AG04450 (cell line): ENCODE measurements around the gene SLITRK1.

DNA sequence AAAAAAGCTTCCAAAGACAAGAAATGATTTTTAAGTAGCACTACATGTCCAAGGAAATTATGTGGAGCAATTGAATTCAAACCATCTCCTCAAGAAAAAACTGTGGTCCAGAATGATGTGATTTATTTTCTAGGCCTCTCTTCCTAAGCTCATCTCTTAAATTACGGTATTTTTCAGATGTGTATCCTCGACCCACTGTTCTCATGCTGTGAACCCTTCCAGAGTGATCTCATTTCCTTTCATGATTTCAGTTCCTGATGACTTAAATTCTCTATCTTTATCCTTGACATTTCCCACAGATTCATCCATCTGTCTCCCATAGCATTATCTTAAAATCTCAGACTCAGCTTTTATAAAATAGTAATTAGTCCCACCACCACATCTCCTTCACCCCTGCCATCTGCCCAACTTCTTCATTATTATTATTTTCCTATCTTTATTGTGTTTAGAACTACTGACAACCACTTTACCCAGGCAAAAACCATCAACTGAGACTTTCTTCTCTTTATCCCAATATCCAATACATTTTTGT is 117.7 kb upstream of the SPRY2 start:
- CAGE, long polyA plus RNA, result no peak
- RRBS, result no CpG with 5 or more reads among the region's 2 CpGs

- CAGE, long polyA plus RNA, result no peak
- RRBS, result no CpG with 5 or more reads among the region's 3 CpGs
Measured at GRCh38 chr13:80504521-80504817, 163.5 kb upstream of the SPRY2 start.

GRCh38 chr13:80823432-80823982 is 482.6 kb upstream of the SPRY2 start:
- CAGE, long polyA plus RNA, result no peak
- RRBS, result no CpG with 5 or more reads among the region's 2 CpGs

GRCh38 chr13:80969362-80969753 is 628.4 kb upstream of the SPRY2 start:
- CAGE, long polyA plus RNA, result no peak
- RRBS, result no CpG with 5 or more reads among the region's 4 CpGs

DNA sequence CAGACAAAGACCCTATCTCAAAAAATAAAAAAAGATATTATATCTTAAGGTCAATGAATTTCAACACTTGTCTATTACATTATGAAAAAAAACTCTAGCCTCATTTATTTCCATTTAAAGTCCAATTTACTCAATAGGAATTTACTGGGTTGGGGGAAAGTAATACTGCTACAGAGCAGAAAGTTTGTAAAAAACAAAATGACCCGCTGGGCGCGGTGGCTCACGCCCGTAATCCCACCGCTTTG is 745.8 kb downstream of the SLITRK1 start:
- CAGE, long polyA plus RNA, result no peak
- RRBS, result no CpG with 5 or more reads among the region's 6 CpGs

GRCh38 chr13:83881758-83882095 is 547 bp downstream of the SLITRK1 start:
- CAGE, long polyA plus RNA, result no peak
- RRBS, result no CpG with 5 or more reads among the region's 7 CpGs

DNA sequence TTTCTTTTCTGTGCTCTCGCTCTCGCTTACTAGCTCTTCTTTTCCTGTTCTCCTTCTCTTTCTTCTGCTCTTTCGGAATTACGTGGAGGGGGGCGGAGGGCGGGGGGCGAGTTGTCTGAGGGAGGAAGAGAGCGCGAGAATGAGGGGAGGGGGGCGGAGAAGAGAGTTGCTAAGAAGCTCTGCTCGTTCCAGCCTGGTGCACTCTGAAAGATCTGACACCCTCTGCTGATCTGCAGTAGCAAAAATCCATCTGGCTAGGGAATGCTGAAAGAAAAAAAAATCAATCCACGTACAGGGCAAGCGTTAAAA is at the start of gene SLITRK1:
Gene SLITRK1 (minus strand): TSS at position 217 of the 309 bp plus-strand sequence.
- CAGE, long polyA plus RNA, result no peak
- RRBS, result no CpG with 5 or more reads among the region's 13 CpGs

- CAGE, long polyA plus RNA, result no peak
- RRBS, result no CpG with 5 or more reads among the region's 6 CpGs
Measured at GRCh38 chr13:83941491-83942321, 59.4 kb upstream of the SLITRK1 start.

- CAGE, long polyA plus RNA, result no peak
- RRBS, result no CpG with 5 or more reads among the region's 2 CpGs
Measured at GRCh38 chr13:84653858-84654151, 771.5 kb upstream of the SLITRK1 start.

DNA sequence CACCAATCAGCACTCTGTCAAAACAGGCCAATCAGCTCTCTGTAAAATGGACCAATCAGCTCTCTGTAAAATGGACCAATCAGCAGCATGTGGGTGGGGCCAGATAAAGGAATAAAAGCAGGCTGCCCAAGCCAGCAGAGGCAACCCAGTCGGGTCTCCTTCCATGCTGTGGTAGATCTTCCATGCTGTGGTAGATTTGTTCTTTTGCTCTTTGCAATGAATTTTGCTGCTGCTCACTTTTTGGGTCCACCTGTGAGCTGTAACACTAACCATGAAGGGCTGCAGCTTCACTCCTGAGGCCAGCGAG is 593.7 kb downstream of the SLITRK6 start:
- CAGE, long polyA plus RNA, result no peak
- RRBS, result no CpG with 5 or more reads among the region's 2 CpGs

- CAGE, long polyA plus RNA, result no peak
- RRBS, result 10% methylated on average over 2 of the region's 35 CpGs
Measured at GRCh38 chr13:85363201-85364012, 435.8 kb downstream of the SLITRK6 start.

DNA sequence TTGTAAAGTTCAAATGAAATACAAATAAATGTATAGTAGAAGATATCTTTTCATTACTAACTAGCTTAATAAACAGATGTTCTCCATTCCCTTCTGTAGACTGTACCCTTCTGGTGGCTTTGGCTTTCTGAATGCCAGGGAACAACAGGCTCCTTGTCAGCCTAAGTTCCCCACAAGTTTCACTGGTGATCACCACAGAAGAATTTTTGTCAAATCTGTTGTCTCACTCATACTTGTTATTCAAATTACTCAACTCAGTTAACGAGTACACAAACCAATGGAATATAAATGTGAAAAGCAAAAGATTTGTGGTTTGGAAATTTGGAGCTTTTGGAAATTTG is 154.4 kb upstream of the SLITRK5 start:
- CAGE, long polyA plus RNA, result no peak
- RRBS, result no CpG with 5 or more reads among the region's 1 CpG

DNA sequence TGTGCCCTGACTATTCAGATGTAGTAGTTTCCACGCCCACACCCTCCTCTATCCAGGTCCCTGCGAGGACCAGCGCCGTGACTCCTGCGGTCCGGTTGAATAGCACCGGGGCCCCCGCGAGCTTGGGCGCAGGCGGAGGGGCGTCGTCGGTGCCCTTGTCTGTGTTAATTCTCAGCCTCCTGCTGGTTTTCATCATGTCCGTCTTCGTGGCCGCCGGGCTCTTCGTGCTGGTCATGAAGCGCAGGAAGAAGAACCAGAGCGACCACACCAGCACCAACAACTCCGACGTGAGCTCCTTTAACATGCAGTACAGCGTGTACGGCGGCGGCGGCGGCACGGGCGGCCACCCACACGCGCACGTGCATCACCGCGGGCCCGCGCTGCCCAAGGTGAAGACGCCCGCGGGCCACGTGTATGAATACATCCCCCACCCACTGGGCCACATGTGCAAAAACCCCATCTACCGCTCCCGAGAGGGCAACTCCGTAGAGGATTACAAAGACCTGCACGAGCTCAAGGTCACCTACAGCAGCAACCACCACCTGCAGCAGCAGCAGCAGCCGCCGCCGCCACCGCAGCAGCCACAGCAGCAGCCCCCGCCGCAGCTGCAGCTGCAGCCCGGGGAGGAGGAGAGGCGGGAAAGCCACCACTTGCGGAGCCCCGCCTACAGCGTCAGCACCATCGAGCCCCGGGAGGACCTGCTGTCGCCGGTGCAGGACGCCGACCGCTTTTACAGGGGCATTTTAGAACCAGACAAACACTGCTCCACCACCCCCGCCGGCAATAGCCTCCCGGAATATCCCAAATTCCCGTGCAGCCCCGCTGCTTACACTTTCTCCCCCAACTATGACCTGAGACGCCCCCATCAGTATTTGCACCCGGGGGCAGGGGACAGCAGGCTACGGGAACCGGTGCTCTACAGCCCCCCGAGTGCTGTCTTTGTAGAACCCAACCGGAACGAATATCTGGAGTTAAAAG is 6.3 kb downstream of the SLITRK5 start:
- CAGE, long polyA plus RNA, result no peak
- RRBS, result 30% methylated on average over 27 of the region's 76 CpGs

DNA sequence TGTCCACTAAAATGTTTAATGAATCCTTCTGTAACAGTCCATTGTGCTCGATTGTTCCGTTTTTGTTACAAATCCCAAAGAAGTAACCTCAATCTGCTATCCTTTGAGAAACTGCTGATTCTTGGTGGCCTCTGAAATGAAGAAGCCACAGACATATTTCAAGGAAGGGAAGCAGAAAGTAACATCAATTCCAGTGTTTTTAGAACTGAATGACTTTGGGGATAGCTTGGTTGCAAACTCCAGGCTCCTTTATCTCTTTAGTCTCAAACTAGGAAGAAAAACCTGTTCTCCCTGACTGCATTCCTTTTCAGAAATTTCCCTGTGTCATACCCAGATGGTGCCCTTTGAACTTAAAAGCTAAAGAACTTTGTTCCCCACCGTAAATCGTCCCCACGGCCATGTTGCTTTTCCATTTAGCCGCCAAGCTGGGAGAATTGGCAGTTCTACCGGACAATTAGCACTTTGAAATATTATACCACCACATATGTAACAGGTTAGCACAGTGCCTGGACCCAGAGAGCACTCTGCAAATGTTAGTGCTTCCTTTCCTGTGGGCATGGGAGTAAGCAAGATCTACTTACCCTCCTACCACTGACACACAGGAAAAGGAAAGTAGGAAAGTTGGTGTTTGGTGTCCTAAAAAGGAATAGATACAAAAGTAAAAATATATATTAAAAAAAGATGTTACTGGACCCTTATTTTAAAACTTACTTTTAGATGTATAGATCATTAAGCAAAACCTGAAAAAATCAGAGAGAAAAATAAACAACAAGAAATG is 242.9 kb upstream of the GPC5 start:
- CAGE, long polyA plus RNA, result no peak
- RRBS, result no CpG with 5 or more reads among the region's 7 CpGs

DNA sequence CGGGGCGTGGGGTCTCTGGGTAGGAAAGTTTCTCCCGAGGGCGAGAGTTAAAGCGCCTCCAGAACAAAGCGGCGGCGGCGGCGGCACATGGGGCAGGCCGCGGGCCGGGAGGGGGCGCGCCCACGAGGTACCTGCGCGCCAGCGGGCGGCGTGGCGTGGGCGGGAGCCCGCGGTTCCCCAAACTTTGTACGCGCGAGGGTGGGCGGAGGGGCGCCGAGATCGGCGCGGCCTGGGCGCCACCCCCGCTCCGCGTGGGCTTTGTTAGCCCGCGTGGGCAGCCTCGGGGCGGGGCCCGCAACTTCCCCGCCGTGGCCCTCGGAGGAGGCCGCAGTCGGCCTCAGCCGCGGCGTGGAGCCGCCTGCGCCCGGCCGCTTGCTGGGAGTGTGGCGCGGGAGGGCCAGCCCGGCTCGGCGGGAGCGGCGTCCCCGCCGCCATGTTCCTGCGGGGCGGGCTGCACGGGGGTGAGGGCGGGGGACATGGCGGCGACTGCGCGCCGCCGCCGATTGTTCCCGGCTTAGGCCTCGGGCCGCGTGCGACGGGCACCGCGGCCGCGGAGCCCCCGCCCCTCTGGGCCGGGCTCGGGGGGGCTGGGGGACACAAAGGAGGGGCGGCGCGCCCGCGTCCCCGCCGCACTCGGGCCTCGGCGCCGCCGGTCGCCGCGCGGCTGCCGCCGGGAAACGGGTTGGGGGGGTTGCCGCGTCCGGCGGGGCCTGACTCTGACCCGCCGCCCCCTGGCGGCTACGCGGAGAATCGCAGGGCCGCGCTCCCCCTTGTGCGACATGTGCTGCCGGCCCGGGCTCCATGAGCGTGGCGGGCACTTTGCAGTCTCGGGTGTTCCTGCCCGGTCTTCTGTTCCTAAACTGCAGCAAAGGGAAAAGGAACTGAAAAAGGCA is 49.8 kb upstream of the GPC5 start:
- CAGE, long polyA plus RNA, result no peak
- RRBS, result 2% methylated on average over 53 of the region's 126 CpGs

- CAGE, long polyA plus RNA, result no peak
- RRBS, result no CpG with 5 or more reads among the region's 5 CpGs
Measured at GRCh38 chr13:91385361-91385664, 13.1 kb upstream of the GPC5 start.

- CAGE, long polyA plus RNA, result no peak
- RRBS, result no CpG with 5 or more reads among the region's 27 CpGs
Measured at GRCh38 chr13:92752375-92752971, 474.1 kb upstream of the GPC6 start.

- CAGE, long polyA plus RNA, result no peak
- RRBS, result no CpG with 5 or more reads among the region's 1 CpG
Measured at GRCh38 chr13:93235172-93235628, 8.6 kb downstream of the GPC6 start.

DNA sequence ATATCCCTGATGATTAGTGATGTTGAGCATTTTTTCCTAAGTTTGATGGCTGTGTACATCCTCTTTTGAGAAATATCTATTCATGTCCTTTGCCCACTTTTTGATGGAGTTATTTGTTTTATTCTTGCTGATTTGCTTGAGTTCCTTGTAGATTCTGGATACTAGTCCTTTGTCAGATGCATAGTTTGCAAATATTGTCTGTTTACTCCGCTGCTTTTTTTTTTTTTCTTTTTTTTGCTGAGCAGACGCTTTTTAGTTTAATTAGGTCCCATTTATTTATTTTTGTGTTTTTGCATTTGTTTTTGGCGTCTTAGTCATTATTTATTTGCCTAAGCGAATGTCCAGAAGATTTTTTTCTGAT is 114.9 kb downstream of the GPC6 start:
- CAGE, long polyA plus RNA, result no peak
- RRBS, result no CpG with 5 or more reads among the region's 4 CpGs

DNA sequence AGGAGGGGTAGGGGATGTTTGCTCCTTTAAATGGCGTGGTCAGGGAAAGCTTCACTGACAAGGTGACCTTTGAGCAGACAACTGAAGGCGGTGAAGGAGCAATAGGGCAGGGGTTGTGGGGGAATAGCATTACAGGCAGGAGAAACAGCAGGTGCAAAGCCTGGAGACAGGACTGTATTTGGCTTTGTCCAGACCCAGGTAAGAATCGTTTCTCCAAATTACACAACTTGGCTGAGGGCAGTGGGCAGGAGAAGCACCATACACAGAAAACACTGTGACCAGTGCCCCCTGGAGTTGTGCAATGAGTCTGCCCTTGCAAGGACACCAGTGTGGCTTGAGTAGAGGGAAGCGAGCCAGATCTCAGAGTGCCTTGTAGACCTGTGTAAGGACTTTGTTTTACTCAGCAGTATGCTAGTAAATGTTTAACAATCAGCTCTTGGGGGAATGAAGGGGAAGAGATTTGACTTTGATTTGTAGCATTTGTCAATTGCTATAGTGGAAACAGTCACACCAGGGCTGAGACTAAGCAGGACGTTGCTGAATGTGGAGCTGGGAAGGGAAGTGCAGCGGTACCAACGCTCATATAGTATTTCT is 360.0 kb downstream of the DCT start:
- CAGE, long polyA plus RNA, result no peak
- RRBS, result no CpG with 5 or more reads among the region's 7 CpGs